Metastatic Lung Carcinoma in the Adrenal Gland (tissue), 1 donor: ENCODE measurements around a stretch of chr2.

GRCh38 chr2:38611428-38611921, 8.7 kb upstream of the HNRNPLL start:
- PRO-cap = no peak

- PRO-cap = unidirectional peak, plus-strand start at chr2:38665913
Measured at GRCh38 chr2:38665655-38666045, 264 bp upstream of the GALM start.

- PRO-cap = no peak
Measured at GRCh38 chr2:38852598-38853445, 22.9 kb downstream of the DHX57 start.

- PRO-cap = no peak
Measured at GRCh38 chr2:38996700-38997595, 107.3 kb downstream of the ARHGEF33 start.

- PRO-cap = no peak
Measured at GRCh38 chr2:39286314-39286833, 150.7 kb downstream of the MAP4K3 start.

DNA sequence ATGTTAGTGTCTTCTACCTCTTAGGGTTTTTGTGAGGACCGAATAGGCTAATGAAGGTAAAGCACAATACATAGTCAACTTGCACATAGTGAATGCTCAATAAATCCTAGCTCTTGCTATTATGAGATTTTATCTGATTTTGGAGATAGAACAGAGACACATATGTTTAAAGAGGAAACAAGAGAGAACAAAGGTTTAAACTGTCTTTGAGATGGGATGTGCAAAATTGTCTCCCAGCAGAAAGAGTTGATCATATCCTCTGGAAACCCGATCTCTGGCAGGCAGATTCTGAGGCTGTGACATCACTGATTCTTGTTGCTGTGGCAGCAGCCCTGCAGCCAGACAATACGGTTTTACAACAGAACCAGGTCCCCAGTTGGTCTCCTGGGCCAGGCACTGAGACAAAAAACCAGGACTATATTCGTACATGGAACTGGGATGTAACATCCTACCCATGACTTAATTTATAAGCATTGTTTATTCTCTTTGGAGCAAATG, 80.3 kb downstream of the SLC8A1 start:
- PRO-cap = no peak

DNA sequence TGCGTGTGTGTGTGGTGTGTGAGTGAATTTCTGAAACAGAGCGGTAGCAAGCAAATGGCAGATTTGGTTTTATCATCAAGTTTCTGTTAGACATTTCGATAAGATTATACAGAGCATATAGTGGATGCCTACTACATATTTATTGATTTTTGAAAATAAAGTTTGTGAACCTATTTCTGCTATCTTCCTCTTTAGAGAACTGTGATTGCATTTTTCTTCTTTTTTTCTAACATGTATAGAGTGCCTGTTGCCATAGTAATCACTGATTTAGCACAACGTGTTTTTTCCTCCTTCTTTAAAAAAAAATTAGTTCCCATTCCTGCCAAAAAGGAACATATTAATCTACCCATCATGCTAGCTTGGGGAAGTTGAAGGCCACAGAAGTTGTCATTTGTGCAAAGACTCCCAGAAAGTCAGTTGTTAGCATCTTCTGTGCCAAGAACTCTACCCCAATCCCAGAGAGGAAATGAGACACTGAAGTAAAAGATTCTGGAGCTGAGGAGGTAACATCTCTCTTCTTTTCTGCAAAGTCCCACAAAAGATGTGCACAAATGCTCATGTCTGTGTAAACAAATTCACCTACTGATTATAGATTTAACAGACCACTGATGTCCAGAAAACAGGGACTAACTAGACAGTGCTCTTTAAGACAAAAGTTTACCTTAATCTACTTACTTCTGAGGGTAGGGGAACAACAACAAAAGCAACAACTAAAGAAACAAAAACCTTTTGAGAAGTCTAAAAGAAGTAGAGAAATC, 57.3 kb downstream of the SLC8A1 start:
- PRO-cap = no peak

GRCh38 chr2:40487498-40488082, 35.7 kb upstream of the SLC8A1 start:
- PRO-cap = no peak

- PRO-cap = no peak
Measured at GRCh38 chr2:41720695-41721471, 326.9 kb upstream of the PKDCC start.

GRCh38 chr2:41912809-41913253, 135.0 kb upstream of the PKDCC start:
- PRO-cap = no peak

DNA sequence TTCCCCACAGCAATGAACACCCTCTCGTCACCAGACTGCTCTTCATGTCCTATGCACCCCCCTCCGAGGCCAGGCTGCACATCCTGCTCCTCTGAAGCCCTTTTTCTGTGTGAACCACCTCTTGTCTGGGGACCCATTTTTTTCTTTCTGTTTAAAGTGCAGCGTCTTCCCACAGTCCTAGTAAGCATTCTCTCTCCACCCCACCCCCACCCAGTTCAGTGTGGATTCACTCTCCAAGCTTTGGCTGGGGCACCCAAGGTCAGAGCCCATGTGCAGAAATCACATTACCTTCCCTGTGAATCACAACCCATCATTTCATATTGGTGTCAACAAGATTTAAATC, 26.4 kb upstream of the PKDCC start:
- PRO-cap = no peak

- PRO-cap = no peak
Measured at GRCh38 chr2:42128035-42128405, 41.1 kb upstream of the EML4 start.

DNA sequence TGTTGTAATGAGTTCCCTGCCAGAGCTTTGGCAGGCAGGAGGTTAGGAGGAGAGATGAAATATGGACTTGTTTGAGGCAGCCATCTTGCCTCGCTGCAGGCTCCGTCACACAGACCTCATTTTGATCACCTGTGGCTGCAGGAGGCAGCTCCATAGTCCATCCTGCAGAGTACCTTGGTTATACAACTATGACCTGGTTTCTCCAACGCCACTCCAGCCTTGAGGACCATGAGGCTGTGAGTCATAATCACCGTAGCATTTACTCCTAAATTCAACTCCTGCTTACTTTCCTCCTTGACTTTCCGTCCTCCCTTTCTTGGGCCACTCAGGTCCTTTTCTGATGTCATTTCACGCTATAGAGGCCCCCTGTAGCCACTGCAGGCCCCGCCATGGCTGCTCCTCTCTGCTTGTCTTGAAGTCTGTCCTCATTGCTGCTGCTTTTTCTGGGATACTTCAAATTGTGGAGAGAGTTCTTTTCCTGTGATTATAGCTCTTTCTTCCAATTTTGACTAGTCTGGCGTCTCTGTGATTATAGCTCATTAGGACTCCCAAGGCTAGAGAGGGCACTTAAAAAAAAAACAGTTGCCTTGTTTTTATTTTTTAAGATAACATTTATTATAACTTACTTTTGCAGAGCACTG, 26.3 kb upstream of the EML4 start:
- PRO-cap = no peak

DNA sequence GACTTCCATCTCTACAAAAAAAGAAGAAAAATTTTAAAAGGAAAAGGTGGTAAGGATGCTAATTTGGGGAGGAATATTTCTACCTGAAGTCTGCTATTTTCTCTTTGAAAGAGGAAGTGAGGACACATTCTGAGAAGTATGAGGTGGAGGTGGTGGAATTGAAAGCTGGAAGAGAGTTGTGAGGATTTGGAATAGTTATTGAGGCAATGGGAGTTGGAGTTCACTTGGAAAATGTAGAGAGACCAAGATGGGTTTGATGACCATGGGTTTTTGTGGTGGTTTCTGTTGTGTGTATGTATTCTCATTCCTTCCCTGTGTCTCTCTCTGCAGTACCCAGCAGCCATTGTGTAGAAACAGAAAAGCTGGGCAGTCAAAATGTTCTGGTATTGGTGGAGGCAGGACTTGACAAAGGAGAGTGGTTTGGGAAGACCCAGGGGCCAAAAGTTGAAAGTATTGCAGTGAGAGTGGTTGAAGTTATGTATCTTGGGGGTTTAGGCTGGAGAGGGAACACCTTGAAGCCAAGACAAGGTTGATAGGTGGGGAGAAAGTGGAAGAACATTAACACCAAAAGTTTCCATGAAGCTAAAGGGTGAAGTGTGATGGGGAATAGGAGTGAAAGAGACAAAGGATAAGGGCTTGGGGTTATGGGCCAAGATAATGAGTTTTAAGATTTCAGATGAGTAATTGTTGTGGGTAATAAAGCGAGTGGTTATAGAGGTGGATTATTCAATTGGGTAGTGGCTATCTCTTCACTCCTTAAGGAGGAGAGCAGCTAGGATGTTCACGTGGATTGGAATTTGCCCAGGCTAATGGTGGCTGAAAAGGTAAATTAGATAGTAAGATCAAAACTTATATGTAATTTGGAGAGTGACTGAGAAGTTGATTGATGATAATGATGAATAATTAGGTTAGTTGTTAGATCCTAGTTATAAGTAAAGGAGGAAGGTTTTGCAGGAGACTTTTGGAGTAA, 29.7 kb downstream of the EML4 start:
- PRO-cap = no peak

- PRO-cap = no peak
Measured at GRCh38 chr2:42752252-42752575, 11.7 kb downstream of the OXER1 start.

DNA sequence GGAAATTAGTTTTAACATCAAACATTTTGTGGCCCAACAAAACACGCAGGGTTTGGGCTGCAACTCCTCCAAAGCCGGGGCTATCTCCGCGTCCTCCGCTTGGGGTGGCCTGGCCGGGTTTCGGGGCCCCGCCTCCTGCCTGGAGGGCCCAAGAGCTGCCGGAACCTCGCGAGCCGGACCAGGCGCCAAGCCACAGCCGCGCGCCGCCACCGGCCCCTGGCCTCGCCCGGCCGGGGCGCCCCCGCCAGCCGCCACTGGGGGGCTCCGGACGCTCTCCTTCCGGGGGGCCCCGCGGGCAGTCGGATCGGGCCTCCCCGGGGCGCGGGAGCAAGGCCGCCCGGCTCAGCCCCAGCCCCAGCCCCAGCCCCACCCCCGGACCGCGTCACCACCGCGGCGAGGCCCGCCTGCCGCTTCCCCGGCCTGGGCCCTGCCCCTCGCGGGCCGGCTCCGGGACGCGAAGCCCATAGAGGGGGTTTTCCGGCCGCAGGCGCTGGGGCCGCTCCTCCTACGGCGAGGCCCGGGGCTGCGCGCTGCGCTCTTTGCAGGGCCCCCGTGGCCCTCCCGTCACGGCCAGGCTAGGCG, 17.5 kb upstream of the HAAO start:
- PRO-cap = bidirectional peak, plus-strand start at position 428 of the sequence, minus-strand start at position 362 of the sequence

- PRO-cap = bidirectional peak, plus-strand start at chr2:42810721, minus-strand start at chr2:42810404; bidirectional peak, plus-strand start at chr2:42811357, minus-strand start at chr2:42811258
Measured at GRCh38 chr2:42810630-42811466, 18.5 kb upstream of the HAAO start.

DNA sequence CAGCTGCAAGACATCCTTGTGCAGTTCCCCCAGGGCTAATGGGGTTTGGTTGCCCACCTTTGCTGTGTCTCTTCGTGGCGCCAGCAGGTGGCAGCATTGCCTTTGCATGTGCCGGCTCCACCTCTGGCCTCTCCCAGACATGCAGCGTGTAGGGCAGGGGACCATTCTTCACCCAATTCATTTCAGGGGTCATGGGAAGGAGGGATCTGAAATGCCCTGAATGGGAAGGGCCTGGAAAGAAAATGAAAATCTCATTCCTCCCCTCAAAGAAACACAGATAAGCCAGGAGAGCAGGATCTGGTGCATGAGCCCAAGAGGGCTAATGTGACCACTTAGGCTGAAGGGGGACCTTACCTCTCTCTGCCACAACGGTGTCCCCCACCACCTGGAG, 36.6 kb upstream of the HAAO start:
- PRO-cap = no peak

DNA sequence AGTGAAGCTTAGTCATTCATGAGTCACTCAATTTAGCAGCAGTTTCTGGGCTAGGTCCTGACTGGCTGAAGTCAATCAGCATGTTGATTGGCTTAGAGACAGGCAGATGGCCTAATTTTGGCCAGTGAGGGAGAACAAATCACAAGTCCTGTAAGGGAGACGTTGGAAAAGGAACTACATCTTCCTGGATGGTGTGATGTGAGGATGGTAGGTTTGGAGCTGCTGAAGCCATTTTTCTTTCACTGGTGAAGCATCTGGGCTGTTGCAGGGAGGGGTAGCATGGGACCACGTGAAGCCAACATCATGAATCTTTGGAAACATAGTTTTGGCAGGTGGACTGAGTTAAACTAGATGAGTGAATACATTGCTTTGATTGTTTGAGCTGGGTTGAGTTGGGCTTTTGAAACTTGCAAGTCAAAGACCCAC, 104.6 kb upstream of the HAAO start:
- PRO-cap = no peak

DNA sequence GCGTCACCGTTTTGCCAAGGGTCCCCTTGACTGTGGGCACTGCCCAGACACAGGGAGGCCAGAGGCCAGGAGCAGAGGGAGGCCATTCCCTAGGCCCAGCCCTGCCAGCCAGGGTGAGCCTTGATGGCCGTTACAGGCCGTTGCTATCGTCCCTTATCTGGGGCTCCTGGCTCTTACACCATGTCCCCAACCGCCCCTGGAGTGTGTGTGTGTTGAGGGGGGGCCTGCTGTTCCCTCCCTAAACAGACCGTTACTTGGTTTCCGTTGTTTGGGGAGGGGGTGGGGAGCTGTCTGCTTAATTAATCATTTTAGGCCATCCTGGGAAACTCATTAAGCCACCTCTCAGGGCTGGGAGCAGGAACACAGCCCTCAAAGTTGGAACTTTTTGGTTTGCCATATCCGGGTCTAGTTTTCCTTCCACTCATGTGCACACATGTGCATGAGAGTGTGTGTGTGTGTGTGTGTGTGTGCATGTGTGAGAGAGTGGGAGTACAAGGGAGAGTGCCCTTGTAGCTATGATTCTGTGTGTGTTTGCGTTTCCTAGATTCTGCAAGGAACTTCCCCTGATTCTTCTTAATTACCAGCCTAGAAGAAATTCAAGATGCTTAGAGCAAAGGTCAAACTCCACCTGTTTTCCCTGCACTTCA, 135.2 kb upstream of the HAAO start:
- PRO-cap = no peak